Cardiac septum (tissue), 1 donor: ENCODE measurements around a stretch of chr10.

DNA sequence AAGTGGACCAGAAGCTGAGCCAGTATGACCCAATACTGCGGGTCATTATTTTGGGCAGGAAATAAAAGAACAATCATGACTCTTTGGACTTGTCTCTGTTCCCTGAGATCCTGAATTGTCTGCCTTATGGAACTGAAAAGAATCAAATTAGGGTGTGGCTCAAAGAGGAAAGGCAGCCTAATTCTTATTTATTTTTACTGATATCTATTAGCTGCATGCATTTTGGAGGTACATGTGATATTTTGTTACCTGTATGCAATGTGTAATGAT is 168.3 kb upstream of the FAM171A1 start:
- PRO-cap = no peak

DNA sequence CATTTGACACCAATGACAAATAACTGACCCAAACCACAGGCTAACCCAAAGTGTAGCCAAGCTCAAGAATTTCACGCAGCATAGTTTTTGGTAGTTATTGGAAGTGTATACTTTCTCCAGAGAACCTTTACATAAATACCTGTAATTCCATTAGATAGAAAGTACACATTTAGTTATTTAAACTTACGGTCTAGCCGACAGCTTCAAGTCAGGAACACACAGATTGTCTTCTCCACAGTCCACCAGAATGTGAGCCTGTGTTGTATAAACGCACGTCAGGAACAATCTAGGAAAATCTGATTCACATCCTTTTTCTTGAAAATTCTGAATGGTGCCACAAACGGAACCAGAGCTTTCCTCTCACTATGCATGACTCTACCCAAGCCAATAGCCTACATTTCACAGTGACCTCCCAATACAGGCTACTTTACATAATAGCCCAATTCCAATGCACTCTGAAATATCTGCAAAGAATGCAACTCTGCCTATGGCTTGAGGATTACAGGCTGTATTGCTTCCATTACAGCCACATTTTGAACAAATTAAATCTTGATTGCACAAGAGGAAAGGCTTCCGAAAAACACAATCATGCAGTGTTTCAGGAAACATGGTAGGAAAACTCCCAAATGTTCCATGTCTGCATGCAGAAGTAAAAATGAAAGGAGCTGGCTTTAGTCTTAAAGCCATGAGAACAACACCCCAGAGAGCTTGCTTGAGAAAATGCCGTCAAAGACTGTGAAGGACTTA is 114.0 kb downstream of the ITGA8 start:
- PRO-cap = bidirectional peak, plus-strand start at position 398 of the sequence, minus-strand start at position 251 of the sequence

DNA sequence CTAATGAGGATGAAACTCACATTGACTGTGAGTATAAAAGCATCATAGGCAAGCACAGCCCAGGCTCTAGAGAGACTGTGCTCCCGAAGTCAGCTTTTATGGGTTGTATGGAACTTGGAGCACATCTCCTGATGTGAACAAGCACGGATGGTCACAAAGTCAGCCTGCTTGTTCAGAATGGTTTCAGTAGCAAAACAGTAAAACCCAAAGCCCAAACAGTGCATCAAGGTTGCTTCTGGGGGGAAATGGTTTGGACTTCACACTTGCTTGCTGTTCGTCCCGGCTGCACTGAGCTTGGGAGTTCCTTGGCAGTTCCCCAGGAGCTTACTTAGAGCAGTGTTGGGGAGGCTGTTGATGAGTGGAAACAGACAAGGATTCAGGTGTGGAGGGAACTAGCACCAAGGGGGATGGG is 19.6 kb upstream of the ITGA8 start:
- PRO-cap = no peak

GRCh38 chr10:16441391-16441838 is 4.6 kb downstream of the PTER start:
- PRO-cap = no peak

GRCh38 chr10:16470893-16471097 is 34.0 kb downstream of the PTER start:
- PRO-cap = no peak

DNA sequence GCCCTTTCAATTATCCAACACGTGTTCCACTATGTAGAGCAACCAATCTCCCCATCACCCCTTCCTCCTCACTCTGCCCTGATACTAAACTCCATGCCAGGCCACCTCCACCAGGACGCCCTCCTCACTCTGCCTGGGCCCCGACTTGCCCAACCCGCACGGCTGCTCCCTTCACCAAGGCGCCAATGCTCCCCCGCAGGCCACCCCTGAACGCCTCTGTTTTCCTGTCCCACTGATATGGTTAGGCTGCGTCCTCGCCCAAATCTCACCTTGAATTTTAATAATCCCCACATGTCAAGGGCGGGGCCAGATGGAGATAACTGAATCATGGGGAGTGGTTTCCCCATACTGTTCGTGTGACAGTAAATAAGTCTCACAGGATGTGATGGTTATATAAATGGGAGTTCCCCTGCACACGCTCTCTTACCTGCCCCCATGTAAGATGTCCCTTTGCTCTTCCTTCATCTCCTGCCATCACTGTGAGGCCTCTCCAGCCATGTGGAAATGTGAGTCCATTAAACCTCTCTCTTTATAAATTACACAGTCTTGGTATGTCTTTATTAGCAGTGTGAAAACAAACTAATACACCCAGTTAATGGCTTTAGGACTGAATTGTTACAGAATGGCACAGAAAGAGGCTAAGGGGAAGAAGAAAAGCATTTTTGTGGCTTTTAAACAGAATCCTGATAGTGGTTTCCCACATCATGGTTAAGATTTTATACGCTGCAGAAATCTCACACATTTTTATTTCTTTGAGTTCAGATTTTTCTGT is 29.8 kb downstream of the RSU1 start:
- PRO-cap = no peak

- PRO-cap = no peak
Measured at GRCh38 chr10:16965977-16966688, 148.9 kb upstream of the RSU1 start.

GRCh38 chr10:17178938-17179599 is 22.4 kb downstream of the TRDMT1 start:
- PRO-cap = no peak

GRCh38 chr10:17235986-17236953 is 8.2 kb downstream of the VIM start:
- PRO-cap = no peak

DNA sequence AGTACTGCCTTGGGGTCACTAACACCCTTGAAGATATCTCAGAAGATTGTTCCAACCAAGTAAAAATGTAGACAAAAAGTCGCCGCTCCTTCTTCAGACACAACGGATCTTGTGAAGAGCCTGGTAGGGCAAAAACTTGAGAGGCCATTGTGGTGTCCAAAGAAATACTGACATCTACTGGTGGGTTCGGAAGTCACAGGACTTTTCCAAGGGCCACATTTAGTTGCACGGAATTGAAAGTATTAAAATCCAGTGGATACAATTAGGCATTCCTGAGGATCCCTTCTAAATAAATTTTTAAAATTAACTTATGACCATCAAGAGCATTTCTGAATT is 29.6 kb downstream of the VIM start:
- PRO-cap = no peak

- PRO-cap = no peak
Measured at GRCh38 chr10:17443852-17444616, 10.4 kb downstream of the ST8SIA6 start.

DNA sequence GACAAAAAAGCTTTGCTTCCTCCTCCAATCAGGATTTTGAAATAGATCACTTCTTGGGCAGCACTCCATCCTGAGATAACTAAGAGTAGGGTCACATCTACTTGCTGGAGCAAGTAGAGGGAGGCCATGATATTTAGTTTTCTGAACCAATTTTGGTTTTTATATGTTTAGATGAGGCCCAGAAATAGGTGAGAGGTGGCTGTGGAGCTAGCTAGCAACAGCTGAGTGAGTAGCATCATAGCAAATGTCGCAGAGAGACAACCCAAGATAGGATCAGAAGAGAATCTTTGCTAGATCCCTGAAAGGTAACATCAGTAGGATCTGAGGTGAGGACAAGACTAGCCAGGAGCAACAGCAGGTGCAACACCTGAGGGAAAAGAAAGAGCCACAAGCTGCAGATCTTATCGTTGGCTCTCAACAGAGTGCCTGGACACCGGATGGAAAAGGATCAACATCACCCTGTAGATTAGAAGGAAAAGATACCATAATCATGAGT is 4.5 kb downstream of the ST8SIA6 start:
- PRO-cap = no peak

GRCh38 chr10:17836827-17837379 is 27.8 kb downstream of the MRC1 start:
- PRO-cap = no peak

DNA sequence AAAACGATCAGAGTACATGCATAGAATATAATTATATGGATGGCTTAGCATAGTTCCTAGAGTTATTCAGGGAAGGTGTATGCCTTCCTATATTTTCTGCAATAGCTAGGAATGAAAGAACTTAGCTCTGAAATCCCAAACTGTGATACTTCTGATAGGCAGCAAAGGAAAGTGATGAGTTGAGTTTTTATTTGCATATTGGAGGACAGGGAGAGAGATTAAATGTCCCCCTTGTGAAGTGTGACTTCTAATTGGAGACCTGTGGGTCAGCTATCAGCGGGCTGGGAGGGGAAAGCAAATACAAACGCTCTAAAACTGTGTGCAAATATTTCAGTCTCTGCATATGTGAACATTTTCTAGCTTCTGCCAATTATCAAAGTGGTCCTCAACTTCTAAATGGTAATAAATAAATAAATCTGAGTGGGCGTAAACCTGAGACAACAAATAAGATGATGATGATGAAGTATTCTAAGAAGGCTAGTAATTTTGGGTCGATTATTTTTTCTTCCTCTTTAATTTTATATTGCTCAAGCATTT is 203.4 kb downstream of the CACNB2 start:
- PRO-cap = no peak

DNA sequence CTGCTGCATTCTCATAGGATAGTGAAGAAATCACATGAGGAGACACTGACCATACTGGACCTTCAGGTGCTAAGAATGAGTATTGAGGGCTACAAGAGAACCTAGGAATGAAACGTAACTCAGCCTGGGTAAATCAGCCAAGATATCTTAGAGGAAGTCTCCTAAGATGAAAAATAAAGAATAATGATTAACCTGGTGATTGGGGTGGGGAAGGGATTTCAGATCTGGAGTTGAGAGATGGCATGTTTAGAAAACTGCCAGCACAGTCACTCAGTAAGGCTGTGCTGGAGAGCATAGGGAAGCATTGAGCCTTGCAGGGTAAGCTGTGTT is 2.0 kb upstream of the MALRD1 start:
- PRO-cap = no peak

- PRO-cap = no peak
Measured at GRCh38 chr10:19922146-19923174, 106.2 kb downstream of the PLXDC2 start.

DNA sequence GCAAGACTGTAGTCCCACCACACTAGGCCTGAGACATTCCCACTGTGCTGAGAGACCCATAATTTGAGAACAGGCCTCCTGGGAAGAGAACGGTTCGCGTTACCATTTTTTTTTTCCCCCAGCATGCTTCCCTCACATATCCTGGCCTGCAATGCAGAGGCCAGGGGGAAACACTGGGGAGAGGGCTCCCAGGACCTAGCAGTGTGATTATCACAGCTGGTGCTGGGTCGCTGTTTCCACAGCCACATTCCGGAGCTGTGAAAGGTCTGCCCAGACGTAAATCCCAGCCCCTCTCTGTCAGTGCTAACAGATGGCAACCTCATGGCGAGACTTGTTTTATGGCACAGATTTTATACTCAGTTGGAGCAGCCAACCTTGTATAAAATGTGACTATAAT is 150.5 kb downstream of the PLXDC2 start:
- PRO-cap = no peak

DNA sequence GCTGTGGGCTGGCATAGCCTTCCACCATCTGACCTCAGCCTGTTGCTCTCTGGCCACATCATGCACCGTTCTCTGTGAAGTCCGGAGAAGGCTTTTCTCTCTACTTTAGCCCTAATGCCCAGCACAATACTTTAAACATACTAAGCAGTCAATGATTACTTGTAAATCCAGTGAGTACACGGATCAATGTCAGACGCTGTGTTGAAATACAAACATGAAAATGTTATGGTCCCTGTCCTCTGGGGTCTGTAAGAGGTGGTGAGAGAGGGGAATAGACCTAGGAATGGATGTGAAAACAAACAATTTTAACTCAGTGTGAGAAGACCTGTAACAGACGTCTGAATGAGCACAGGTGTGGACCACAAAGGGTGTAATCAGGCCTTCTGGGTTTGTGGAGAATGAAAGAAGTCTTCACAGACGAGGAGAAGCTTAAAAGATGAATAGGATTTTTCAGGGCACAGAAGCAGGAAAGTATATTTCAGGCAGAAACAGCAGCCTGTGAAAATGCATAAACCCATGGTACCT is 298.1 kb downstream of the PLXDC2 start:
- PRO-cap = no peak

DNA sequence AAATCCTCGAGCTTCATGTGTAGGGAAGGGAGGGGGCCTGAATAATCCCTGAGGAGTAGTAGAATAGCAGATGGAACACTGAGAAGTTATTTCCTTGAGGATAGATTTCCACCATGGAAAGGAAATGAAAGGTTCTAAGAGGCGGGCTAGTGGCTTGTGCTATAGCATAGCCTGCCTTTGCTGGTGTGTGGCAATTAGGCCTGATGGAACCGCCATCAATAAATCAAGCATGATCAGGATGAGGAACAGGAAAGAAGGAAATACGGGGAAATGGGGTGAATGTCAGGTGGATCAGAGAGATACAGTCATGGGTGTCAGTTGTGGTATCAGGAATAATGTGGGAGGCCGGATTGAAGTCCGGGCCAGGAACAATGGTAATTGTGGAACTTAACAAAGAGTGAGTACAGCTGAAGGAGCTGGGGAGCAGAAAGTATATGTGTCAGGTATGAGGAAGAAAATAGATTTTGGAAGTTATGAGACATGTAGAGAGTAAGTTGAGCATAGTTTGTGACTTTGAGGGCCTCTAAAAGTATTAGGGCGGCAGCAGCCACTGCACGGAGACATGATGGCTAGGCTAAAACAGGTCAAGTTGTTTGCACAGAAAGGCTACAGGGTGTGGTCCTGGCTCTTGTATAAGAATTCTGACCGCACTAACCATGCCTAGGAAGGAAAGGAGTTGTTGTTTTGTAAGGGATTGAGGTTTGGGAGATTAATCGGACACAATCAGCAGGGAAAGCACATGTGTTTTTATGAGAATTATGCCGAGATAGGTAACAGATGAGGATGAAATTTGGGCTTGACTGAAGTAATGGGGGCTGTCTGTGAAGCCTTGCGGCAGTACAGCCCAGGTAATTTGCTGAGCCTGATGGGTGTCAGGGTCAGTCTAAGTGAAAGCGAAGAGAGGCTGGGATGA is 304.7 kb downstream of the PLXDC2 start:
- PRO-cap = no peak

- PRO-cap = no peak
Measured at GRCh38 chr10:20370014-20371237, 526.7 kb downstream of the NEBL start.